Esophagus muscularis mucosa (tissue), 4 donors: Measurements from ENCODE around the genes APOLD1 and ART4.

DNA sequence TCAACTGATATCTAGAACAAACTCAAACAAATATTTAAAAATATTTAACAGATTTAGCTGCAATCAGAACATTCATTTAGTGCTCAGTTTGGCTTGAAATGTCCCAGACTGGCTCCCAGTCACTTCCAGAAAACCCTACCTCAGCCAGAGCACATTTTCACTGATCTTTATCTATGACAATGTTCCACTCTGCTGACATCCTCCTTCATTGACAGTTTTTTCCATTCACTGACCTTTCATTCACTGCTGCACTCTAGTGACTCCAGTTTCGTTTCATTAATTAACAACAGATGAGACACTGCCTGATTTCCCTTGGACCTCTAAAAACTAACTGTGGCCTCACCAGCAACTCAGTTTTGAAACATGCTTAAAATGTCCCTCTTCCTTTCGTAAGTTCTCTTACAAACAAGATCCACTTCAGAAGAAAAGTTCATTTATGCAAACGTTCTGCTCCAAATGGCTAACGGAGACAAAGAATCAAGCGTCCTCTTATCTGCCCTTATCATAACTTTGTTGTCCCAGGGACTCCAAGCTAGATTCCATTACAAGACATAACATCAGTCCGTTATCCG, 56.7 kb downstream of the DUSP16 start:
- PRO-cap = bidirectional peak, plus-strand start at position 430 of the sequence, minus-strand start at position 169 of the sequence
- RAMPAGE, long total RNA, 4 experiments = no peak in any of the 4 experiments

DNA sequence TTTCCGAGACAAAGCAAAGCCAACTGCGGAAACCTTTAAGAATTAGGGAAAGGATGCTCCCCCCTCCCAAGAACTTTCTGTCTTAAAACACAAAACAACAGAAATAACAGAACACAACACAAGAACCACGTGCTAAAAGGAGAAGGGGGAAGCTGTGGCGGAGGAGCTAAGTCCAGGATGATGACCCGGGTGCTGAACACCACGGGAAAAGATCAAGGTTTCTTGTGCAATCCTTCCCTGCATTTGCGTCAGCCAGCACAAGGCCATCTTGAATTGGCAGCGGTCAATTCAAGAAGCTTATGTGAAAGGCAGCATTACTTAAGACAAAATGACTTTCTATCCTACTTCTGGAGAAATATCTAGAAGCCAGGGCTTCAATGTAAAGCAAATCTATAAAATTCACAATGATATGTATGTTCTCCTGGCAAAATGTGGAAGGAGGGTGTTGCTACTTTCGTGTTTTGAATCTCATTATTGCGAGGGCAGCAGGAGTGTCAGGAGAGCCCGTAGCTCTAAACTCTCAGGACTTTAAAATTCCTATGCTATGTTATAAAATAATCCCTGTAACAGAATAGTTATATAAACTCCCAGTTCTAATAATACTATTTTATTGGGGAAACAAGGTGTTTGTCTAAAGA, 10.9 kb upstream of the CREBL2 start:
- PRO-cap = no peak
- RAMPAGE, long total RNA, 4 experiments = no peak in any of the 4 experiments

GRCh38 chr12:12697033-12697584, 1.1 kb upstream of the GPR19 start:
- PRO-cap = unidirectional peak, minus-strand start at chr12:12697121
- RAMPAGE, long total RNA, 4 experiments = no peak in any of the 4 experiments

- PRO-cap = bidirectional peak, plus-strand start at chr12:12714359, minus-strand start at chr12:12714273; bidirectional peak, plus-strand start at chr12:12714871, minus-strand start at chr12:12714847
- RAMPAGE, long total RNA, 4 experiments = no peak in any of the 4 experiments
Measured at GRCh38 chr12:12713972-12715088, 2.8 kb upstream of the CDKN1B start.

GRCh38 chr12:12736422-12737167, 19.4 kb downstream of the CDKN1B start:
- PRO-cap = no peak
- RAMPAGE, long total RNA, 4 experiments = no peak in any of the 4 experiments

DNA sequence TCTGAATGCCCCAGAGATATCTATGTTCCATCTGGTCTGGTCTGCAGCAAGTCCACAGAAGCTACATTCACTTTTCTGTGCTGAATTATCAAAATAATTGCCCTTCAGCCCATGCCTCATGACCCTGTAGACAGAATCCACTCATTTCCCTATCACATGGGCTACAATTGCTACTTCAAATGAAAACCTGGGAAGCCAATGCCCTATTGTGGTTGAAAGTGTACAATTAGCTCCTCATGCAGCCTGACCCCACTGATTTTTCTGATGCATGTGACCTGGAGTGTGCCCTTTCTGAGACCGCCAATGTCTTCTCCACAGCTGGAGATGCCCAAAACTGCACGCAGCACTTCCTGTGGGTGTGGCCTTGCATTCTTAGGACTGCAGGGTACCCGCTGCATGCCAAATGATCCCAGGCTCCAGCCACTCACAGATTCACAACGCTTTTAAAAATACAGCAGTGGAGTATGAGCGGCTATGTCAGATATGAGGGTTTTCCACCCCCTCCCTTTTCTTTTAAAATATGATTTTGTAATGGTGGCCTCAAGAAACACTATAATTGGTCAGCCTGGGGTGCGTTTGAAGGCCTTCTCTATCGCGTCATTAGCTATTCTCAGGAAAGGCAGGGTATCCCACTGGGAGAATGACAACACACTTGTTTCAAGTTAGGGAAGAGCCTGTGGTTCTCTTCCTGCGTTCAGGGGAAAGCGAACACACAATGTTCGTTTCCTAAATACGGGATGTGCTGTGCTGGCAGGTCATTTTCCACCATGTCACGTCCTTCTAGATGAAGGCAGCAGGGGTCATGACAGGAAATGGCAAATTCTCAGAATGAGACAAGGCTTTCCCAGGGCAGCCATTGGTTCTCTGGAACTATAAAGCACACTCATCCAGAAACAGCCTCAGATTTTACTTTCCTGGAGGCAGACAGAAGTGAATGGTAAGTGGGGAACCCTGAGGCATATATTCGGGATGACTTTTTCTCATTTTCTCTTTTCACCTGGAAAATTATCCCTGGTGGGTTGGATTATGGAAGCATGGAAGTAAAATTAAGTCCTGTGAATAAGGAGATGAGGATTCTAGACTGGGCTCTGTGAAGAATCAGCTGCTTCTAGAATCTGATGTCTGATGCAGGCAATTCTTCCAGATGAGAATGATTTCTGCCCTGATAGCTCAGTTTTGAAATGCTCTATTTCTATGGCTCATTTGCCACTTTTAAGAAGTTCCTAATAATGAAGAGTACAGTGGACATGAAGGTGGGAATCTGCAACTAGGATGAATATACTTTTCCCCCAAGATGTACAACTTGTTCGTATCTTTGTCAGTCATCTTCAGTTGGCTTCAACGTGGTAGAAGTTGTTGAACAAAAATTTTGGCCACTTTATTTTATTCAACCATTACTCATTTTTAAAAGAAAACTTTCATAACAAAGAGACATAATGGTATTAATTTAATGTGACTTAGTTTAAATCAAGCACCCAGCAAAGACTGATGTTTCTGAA, at the start of gene APOLD1:
Gene APOLD1, plus strand, starts transcription at position 902 of the 1,499 bp plus-strand sequence.
- PRO-cap = bidirectional peak, plus-strand start at position 369 of the sequence, minus-strand start at position 305 of the sequence; bidirectional peak, plus-strand start at position 643 of the sequence, minus-strand start at position 485 of the sequence; bidirectional peak, plus-strand start at position 902 of the sequence, minus-strand start at position 695 of the sequence
- RAMPAGE, long total RNA, 4 experiments = start-site peak on the plus strand in 1 of 4 experiments, centred at position 918 of the sequence, 62 reads per replicate

DNA sequence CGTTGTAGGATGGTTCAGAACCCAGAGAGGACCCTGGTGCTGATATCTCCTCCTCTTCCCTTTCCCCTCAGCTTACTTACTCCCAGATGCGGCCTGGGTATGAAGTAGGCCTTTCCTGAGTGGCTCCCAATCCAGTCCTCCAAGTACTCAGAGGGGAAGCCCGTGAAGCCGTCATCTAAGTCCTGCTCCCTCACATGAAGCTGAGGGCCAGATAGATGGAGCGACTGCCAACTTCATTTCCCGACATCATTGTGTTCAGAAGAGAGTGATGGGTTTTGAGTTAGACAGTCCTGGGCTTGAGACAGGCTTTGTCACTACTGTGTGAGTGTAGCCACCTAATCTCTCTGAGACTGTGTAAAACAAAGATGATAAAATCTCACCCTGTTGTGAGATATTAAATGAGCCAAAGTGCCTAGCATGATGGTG, 2.7 kb downstream of the APOLD1 start:
- PRO-cap = no peak
- RAMPAGE, long total RNA, 4 experiments = no peak in any of the 4 experiments

- PRO-cap = no peak
- RAMPAGE, long total RNA, 4 experiments = no peak in any of the 4 experiments
Measured at GRCh38 chr12:12836713-12837550, 23.8 kb downstream of the DDX47 start.

DNA sequence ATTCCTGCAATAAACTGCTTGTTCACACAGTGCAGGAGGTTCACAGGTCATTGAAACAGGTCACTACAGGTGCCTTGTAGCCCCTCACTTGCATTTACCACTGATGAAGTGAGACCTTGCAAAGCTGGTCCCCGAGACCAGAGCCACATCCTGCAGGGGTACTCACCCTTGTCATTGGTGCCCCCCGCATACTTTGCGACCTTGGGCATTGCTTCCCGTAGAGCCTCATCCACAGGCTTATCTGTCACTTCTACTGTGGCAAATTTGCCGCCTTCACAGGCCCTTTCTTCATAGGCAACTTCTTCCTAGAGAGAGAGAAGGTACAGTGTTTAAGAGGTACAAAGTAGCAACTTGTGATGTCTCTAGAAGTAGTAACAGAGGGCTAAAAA, 11.0 kb downstream of the HEBP1 start:
- PRO-cap = no peak
- RAMPAGE, long total RNA, 4 experiments = no peak in any of the 4 experiments

- PRO-cap = no peak
- RAMPAGE, long total RNA, 4 experiments = no peak in any of the 4 experiments
Measured at GRCh38 chr12:13066953-13067500, 22.8 kb downstream of the FAM234B start.

DNA sequence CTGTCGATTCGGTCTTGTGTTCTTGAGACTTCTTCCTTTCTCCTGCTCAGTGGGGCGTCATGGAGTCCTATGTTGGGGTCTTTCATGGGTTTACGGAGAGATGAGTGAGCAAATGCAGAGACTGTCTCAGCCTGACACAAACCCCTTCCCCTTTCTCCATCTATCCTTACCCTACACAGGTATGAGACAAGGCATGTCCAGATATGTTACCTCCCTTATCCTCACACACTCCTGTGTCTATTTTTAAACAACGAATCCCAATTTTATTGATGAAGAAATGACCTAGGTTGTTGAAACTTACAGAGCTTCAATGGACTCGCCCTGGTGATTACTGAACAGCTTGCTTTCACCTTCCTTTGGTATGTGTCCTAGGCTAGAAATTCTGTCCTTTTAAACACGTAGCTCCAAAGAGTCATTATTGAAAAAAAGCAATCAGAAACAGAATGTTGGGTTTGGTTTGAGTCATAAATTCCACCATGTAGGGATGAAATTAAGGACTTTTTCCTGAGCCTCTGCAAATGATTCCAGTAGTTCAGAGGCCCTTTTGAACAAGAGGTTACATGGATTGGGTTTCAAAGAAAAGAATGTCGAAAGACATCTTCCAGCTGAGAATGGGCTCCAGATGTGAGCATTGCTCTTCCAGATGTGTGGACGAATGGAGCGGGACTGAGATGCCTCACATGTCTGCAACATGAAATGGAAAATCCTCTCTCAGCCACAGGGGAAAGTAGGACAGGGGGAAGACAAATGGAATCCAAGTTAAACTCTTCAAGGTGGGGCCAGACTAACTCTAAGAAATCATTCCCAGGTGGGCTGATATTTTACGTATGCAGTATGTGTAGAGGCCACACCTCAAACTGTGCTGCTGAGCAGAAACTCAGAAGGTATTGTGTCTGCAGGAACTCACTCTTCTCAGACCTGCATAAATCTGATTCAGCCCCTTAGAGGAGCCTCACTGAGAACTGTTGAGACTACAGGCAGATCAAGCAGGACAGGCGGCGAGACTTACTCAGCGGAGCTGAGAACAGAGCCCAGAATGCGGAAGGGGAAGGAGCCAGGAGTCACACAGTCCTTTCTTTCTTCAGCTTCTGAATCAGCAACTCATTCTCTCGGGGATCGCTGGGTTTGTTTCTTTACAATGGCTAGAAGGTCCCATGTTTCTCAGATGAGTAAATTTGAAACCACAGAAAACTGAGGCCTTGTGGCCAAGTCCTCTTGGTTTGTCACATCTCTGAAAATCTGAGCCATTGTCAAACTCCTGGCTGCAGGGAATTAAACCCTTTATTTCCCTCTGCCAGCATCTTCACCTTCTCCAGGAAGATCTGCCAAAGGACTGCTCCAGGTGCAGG, 23.4 kb upstream of the EMP1 start:
- PRO-cap = bidirectional peak, plus-strand start at position 1,034 of the sequence, minus-strand start at position 997 of the sequence
- RAMPAGE, long total RNA, 4 experiments = no peak in any of the 4 experiments

- PRO-cap = no peak
- RAMPAGE, long total RNA, 4 experiments = no peak in any of the 4 experiments
Measured at GRCh38 chr12:13179143-13180099, 17.1 kb upstream of the EMP1 start.

GRCh38 chr12:13201381-13202417, 5.2 kb downstream of the EMP1 start:
- PRO-cap = no peak
- RAMPAGE, long total RNA, 4 experiments = start-site peak on the plus strand in 1 of 4 experiments, at chr12:13201517-13201818 at its widest, 17 reads per replicate

GRCh38 chr12:13390174-13390866, 193.8 kb downstream of the EMP1 start:
- PRO-cap = no peak
- RAMPAGE, long total RNA, 4 experiments = no peak in any of the 4 experiments

DNA sequence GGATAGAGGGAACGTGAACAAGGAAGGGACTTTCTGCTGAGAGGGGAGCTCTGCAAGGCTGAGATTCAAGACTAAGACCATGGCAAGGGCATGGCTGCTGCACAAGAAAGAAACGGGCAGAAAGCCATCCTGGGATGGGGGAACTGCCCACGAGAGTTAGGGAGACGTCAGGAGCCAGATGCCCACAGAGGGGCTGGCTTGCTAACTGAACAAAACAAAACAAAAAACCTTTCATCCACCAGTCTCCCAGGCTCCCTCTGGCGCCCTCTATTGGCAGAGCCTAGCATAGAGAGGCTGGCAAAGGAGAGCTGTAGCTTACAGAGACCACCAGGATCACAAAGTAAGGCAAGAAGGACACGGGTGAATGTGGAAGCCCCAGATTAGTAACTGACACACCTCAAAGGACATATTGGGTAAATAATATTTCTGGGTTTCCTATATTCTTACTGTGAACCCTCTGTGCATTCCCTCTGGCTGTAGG, 338.2 kb downstream of the EMP1 start:
- PRO-cap = no peak
- RAMPAGE, long total RNA, 4 experiments = no peak in any of the 4 experiments

DNA sequence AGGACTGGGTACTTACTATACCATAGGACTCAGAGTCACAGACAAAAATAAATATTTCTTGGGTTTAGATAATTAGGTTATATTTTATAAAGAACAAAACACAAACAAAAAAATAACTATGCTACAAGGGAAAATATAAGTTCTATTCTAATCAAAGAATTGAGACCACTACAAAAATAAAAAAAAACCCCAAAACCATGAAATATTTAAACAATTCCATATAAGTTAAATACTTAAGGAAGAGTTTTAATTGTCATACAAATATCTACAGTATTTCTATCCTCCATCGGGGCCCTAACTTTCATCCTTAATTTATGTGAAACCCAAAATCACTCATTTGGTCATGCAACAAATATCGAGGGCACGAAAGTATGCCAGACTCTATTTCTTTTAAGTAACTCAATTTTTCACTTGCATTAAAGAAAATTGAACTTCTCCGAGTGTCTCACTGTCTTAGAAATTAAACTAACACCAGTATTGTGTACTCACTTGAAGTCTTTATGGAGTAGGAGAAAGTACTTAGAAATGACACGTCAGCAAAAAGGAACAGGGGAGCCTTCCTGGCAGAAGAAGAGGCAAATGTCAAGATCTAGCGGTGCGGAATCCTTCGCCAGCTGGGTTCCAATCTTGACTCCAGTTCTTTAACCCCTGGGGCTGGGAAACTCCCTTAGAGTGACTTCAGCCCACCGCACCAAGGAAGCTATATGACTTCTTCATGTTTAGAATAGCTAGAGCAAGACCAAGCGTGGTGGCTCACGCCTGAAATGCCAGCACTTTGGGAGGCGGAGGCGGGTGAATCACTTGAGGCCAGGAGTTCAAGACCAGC, 2.3 kb downstream of the H4C16 start:
- PRO-cap = no peak
- RAMPAGE, long total RNA, 4 experiments = no peak in any of the 4 experiments

- PRO-cap = bidirectional peak, plus-strand start at chr12:14770941, minus-strand start at chr12:14770847
- RAMPAGE, long total RNA, 4 experiments = no peak in any of the 4 experiments
Measured at GRCh38 chr12:14770674-14771051, 268 bp downstream of the H4C16 start.

DNA sequence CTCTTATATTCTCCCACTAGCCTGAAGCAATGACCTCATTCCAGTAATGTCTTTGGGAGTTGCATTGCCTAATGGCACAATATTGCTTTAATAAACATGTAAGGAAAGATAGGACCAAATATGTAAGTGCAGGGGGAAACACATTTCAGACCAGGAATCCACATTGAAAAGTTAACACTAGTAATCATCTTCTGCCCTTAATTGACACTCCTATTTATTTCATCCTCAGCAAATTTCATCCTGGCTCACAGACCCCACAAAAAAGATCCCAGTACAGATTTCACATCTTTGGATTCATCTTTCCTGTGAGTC, 1.6 kb downstream of the H2AJ start:
- PRO-cap = unidirectional peak, minus-strand start at position 48 of the sequence
- RAMPAGE, long total RNA, 4 experiments = no peak in any of the 4 experiments

GRCh38 chr12:14842811-14843979, at the start of gene ART4:
Gene ART4, minus strand, starts transcription at chr12:14843526.
- PRO-cap = unidirectional peak, minus-strand start at chr12:14843529
- RAMPAGE, long total RNA, 4 experiments = start-site peak on the minus strand in 3 of 4 experiments, at chr12:14843382-14843502 at its widest, 12 to 19 reads per replicate

DNA sequence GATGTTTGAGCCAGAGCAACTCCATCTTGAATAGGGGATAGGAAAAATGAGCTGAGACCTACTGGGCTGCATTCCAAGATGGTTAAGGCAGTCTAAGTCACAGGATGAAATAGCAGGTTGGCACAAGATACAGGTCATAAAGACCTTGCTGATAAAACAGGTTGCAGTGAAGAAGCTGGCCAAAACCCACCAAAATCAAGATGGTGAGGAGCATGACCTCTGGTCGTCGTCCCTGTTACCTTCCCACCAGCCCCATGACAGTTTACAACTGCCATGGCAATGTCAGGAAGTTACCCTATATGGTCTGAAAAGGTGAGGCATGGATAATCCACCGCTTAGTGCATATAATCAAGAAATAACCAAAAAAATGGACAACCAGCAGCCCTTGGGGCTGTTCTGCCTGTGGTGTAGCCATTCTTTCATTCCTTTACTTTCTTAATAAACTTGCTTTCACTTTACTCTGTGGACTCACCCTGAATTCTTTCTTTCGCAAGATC, 13.6 kb downstream of the ERP27 start:
- PRO-cap = no peak
- RAMPAGE, long total RNA, 4 experiments = no peak in any of the 4 experiments